Colic lymph node (tissue), 1 donor: ENCODE results near the genes SND1, ATP6V1FNB, KCP and TNPO3.

DNA sequence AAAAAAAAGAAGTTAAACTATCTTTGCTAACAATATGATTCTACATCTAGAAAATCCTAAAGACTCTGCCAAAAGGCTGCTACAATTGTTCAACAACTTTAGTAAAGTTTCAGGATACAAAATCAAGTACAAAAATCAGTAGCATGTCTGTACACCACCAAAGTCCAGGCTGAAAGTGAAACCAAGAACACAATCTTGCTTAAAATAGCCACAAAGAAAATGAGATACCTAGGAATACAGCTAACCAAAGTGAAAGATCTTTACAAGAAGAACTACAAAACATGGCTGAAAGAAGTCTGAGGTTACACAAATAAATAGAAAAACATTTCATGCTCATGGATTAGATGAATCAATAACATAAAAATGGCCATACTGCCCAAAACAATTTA is 882.4 kb downstream of the GRM8 start:
- PRO-cap: no peak

GRCh38 chr7:127373302-127374492 is 18.8 kb downstream of the ZNF800 start:
- PRO-cap: no peak

- PRO-cap: bidirectional peak, plus-strand start at chr7:127652165, minus-strand start at chr7:127651832
These were observed at the start of gene SND1 for GRCh38 chr7:127652003-127652797. Gene SND1, plus strand, starts transcription at chr7:127652194.

DNA sequence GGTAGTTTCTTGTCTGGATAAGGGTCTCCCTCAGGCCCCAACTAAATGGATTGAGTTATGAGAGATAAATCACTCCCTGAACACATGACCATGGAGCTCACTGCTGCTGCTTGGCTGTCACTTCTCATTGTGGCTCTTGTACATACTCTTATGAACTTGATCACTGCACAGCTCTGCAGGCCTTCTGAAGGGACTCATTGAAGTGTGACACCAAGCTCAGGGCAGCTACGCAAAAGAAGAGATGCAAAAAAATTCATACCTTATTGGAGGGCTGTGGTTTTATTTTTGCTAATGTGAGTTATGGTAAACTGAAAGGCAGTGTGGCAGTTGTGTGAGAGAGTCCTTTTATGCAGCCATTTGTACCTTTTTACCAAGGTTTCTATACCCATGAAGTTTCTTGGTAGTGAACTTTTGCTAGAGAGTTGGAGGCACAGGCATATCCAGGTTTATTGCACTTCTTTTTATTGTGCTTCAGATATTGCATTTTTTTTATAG is 100.8 kb downstream of the LRRC4 start:
- PRO-cap: unidirectional peak, minus-strand start at position 129 of the sequence

DNA sequence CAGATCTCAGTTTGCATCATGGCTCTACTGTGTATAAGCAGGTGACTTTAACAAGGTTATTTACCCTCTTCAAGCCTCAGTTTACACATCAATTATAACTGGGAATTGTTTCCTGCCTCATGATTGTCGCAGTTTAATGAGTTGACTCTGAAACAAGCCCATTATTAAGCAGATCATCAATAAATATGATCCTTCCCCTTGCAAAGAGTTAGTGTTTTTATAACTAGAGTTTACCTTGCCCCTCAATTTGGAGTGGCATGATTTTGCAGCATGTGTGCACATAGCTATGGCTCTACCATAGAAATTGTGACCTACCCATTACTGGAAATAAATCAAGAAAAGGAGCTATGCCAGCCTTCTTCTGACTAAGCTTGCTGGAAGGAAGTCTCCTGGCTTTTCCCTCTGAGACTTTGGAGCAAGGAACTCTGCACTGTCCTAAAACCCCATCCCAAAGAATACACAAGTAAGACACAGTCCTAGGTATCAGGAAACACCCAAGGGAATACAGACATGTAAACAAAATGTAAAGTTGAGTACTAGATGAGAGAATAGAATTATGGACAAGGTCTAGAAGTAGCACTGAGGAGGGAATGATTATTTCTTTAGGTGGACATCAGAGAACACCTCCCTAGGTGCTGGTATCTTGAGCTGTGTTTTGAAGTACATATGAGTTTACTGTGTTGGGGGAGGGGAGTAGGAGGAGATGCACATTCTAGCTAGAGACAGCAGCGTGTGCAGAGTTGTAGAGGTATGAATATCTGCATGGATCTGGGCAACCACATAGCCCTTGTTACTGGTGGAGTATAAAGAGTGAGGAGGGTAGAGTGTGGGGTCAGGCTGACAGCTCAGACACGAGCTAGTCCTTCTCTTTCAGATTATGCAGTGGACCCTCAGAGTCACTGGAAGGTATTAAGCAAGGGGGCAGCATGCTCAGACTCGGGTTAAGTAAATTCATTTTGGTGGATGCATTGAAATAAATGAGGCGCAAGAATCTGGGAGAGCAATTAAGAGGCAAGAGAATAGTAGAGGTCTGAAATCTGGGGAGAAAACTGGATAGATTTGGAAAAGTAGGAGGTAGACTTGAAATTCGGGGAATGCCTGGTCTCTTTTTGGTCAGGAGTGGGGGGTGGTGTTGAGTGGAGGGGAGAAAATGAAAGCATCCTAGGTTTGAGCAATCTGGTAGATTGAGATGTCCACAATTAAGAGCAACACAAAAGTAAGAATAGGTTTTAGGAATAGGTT is 97.3 kb downstream of the LRRC4 start:
- PRO-cap: no peak

DNA sequence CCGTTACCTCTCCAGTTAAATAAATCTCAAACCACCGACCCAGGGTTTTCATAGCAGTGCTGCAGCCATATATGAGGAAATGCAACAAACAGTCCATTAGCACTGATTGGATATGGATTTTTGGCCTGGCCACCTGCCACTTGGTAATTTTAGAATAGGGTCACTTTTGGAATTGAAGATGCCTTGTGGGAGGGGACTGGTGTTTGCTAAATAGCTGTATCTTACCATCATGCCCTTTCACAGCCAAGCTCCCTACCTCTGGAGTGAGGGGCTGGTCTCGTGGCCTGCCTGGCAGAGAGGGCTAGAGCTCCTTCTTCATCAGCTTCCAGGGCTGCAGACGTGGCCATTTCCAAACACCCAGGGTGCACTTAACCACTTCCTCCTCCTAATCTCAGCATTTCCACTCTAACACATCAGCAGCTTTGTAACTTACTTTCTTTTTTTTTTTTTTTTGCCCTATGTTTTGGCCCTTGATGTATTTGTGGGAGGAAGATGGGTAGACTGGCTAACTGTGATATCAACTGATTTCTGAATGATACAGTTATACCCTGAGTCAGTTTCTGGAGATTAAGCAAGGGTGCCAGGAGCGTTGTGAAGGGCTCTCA is 27.5 kb downstream of the LRRC4 start:
- PRO-cap: no peak

- PRO-cap: no peak
These were observed 74.6 kb upstream of the LEP start for GRCh38 chr7:128166506-128166944.

GRCh38 chr7:128323837-128324162 is 19.9 kb downstream of the RBM28 start:
- PRO-cap: no peak

- PRO-cap: no peak
These were observed 2.9 kb downstream of the IMPDH1 start for GRCh38 chr7:128406765-128407316.

- PRO-cap: no peak
These were observed 11.6 kb upstream of the HILPDA start for GRCh38 chr7:128443799-128444804.

GRCh38 chr7:128594027-128594609 is 78.0 kb upstream of the GARIN1A start:
- PRO-cap: no peak

DNA sequence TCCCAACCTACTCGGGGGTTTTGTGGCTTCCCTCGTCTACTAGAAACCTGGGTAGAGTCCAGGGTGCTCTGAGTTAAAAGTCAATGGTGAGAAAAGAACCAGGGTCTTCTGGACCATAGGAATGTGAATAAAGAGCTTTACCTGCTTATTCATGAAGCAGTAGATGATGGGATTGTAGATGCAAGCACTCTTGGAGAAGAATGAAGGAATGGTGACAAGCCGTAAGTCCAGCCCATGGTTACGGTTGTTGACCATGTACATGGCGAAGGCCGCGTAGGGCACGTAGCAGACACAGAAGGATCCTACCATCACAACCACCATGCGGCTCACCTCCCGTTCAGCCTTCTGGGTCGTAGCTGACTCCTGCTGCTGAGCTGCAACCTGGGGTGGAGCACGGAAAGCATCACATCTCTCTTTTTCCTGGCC is 2.1 kb downstream of the OPN1SW start:
- PRO-cap: no peak

GRCh38 chr7:128792588-128793157 is 905 bp downstream of the CCDC136 start:
- PRO-cap: no peak

- PRO-cap: no peak
These were observed 2.1 kb upstream of the FLNC start for GRCh38 chr7:128827904-128828715.

GRCh38 chr7:128832237-128833001 is 2.2 kb downstream of the FLNC start:
- PRO-cap: no peak

- PRO-cap: no peak
These were observed 14.2 kb upstream of the ATP6V1F start for GRCh38 chr7:128848340-128848962.

- PRO-cap: no peak
These were observed at the start of gene ATP6V1FNB for GRCh38 chr7:128866317-128866560. Gene ATP6V1FNB, plus strand, starts transcription at chr7:128866330.

DNA sequence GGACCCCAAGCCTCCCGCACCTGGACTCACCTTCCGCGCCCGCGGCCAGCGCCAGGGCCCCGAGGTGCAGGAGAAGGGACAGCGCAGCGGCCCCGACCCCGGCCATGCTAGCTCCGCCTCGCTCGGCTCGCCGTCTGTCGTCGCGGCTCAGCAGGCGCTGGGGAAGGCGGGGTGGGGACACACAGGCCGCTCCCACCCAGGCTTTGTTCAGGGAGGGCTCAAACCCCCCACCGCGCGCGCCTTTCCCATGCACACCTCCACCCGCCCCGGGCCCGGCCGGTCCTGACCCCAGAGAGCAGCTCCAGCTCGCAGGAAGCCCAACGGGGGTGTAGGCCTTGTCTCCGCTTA is at the start of gene KCP:
KCP (minus strand) TSS at position 139 of the 348 bp plus-strand sequence.
- PRO-cap: no peak

GRCh38 chr7:129054040-129054360 is 911 bp downstream of the TNPO3 start:
- PRO-cap: no peak

DNA sequence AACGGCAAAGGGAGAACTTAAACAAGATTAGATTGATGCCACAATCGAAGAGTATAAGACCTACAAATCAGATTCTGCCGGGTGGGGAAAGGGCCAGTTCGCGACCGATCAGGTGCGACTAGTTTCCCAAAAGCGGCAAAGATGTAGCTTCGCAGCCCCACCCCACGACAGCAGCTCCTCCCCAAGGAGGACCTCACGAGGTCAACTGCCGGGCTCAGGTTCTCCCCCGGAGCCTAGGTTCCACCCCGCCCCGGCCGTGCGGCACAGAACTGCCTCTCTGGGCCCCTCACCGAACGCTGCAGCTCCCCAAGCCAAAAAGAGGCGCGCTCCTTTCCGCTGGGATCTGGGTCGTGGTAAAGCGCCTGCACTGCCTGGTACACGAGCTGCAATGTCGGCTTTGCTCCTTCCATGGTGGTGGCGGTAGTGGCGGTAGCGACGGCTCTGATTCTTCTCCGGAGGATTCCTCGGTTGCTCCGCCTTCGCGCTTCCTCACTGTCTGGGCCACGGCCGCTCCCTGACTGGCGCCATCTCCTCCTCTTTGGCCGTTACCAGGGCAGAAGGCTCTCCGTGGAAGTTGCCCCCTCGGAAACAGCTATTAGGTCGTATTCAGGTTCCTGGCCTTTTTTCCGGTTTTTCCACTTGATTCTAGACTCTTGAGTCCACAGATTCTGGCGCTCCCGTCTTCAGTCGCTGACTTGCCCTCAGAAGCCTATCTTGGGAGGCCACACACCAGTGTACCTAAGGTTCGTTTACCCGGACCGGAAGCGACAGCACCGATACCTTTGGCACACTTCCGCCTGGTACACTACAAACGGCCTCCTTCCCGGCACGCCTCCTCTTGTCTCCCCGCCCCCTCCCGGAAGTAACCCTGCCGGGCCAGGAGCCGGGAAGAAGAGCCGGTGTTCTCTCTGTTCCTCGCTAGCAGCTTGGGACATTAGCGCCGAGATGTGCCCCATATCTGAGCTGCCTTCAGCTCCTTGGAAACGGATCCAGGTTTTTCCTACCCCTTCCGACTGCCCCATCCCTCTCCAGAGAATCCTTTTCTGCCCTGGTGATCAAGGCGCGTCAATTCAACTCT is at the start of gene TNPO3:
TNPO3 (minus strand) TSS at position 751 of the 1,078 bp plus-strand sequence.
- PRO-cap: bidirectional peak, plus-strand start at position 266 of the sequence, minus-strand start at position 114 of the sequence; bidirectional peak, plus-strand start at position 866 of the sequence, minus-strand start at position 540 of the sequence